ENCODE measurements around the genes NTHL1, ECI1 and ELOB.

DNA sequence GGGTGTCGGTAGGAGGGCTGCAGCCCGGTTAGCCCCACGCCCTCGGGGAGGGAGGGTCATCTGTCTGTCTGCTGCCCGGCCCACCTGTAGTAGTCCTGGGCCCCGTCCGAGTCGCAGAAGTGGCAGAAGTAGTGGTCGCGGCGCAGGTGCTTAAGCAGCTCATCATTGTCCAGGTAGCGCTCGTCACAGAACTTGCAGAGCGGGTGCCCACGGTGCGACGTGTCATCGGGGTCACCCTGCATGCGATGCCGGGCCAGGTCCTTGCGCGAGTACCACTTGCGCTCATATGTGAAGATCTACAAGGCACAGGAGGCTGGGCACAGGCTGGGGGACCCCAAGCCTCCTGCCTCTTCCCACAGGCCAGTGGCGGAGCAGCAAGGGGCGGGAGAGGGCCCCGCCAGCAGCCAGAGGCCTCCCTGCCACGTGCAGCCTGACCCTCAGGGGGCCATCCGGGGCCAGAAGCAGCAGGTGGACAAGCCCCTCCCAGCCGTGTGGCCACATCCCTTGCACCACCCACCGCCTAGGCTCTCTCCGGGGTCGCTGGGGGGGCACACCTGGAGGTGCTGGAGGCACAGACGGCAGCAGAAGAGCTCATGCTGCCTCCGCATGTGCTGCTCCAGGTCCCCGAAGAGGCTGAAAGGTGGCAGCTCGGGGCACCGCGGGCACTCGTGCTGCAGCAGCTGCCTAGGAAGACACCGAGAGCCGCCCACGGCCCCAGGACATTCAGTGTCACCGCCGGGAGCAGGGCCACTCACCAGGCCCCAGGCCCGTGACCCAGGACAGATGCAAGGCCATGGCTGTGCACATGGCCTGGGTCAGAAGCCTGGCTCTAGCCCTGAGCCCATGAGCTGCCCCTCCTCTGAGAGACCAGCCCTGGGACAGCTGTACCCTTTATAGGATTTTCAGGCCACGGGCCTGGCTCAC lies 12.9 kb downstream of the SYNGR3 start:
- PRO-cap = no peak
- RAMPAGE, long total RNA = no peak

DNA sequence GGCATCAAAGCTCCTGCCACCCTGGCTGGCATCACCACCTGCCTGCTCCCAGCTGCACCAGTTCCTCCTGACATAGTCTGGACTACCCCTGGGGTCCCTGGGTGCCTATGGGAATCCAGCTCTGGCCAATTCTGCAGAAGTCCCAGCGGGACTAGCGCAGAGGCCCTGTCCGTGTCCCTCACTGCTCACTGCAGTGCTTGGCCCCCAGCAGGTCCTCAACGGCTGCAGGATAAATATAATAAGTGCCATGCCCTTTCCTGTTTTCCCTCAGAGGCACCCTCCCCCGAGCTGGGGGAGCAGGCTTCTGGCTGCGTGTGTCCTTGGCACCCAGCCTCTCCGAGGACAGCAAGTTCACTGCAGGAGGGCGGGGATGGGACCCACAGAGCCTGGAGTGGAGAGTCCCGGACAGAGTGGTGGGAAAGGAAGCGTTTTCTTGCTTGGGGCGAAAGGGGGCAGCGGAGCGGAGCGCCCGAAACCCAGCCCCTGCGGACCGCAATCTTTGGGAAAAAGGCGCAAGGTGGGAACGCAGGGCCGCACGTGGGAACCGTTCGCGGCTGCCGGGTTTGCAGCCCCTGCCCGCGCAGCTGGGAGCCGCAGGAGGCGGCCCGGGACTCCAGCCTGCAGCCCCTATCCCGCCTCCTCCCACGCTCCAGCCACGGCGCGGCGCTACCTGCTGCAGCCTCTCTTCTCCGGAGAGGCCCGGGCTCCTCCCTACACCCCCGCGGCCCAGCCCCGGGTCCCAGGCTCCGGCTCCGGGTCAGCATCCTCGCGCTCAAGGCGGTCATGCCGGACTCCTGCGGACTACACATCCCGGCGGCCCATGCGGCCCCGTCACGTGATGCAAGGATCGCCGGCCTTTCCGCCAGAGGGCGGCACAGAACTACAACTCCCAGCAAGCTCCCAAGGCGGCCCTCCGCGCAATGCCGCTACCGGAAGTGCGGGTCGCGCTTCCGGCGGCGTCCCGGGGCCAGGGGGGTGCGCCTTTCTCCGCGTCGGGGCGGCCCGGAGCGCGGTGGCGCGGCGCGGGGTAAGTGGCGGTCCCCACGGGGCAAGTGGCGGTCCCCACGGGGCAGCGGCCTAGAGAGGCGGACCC lies at the start of gene NTHL1:
Gene NTHL1, minus strand, starts transcription at position 796 of the 1,093 bp plus-strand sequence.
- PRO-cap = unidirectional peak, plus-strand start at position 270 of the sequence; bidirectional peak, plus-strand start at position 947 of the sequence, minus-strand start at position 796 of the sequence
- RAMPAGE, long total RNA = start-site peak on the minus strand centred at position 763 of the sequence, 30 bp wide, 61 and 35 reads in 2 replicates; start-site peak on the plus strand centred at position 973 of the sequence, 56 bp wide, 406 and 155 reads in 2 replicates

DNA sequence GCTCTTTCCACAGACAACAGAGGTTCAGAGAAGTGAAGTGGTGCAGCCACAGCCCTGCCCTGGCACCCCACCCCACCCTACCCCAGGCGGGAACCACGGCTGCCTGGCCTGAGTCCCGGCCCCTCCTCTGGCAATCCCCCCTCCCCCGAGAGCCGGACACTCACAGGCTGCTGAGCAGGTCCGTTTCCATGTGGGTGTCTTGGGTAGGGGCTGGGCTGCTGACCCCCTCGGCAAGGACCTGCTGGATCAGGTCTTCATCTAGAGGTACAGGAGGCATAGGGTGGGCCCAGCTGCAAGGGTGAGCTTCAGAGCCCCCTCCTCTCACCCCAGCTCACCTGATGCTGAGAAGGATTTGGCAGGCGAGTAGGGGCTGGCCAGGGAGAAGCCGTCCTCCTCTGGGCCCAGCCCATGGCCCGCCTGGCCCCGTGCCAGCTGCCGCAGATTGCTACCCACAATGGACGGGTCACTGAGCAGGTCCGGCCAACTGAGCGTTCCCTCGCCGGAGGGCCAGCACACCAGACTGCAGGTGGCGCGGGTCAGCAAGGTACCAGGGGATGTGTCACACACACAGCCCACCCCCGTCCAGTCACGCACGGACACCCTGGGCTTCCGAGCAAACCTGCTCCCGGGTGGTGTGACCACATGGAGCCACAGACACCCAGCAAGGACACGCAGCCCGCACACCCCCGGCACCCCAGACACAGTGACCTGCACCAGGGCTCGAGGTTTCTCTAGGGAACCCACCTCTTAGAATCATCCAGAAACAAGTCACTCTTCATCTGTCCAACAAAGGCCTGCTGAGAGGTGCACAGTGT lies 38.5 kb downstream of the PKD1 start:
- PRO-cap = no peak
- RAMPAGE, long total RNA = no peak

- PRO-cap = bidirectional peak, plus-strand start at chr16:2151031, minus-strand start at chr16:2150859
- RAMPAGE, long total RNA = no peak
Observed at GRCh38 chr16:2150692-2151622, 2.5 kb downstream of the RAB26 start.

DNA sequence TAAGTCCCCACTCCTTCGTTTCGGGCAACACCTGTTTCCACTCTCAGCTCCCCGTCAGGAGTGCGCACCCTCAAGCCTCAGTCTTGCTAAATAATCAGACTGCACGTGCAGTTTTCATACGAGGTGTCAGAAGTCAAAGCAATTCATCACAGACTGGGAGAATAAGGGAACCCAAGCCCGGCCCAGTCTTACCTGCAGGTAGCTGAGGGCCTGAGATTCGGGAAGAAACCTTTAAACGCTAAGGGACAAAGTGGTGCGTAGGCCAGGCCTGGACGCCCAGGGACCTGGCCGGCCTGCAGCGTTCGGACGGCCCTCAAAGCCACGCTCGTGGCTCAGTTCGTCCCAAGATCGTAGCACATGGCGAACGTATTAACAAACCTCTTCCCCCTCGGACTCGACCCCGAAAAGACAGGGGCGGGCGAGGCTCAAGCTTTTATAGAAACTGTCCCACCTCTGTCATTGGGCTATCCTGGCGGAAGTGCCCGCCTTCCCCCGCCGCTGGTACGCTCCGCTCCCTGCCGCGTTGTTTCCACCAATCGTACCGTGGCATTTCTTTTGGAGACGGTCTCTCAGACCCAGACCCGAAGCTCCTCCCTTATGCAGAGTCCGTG lies 526 bp upstream of the TRAF7 start:
- PRO-cap = bidirectional peak, plus-strand start at position 105 of the sequence, minus-strand start at position 155 of the sequence; bidirectional peak, plus-strand start outside the sequence, minus-strand start at position 408 of the sequence
- RAMPAGE, long total RNA = no peak

GRCh38 chr16:2205538-2206587 lies 609 bp downstream of the MLST8 start:
- PRO-cap = bidirectional peak, plus-strand start at chr16:2205760, minus-strand start at chr16:2205669; bidirectional peak, plus-strand start at chr16:2206174, minus-strand start at chr16:2206185
- RAMPAGE, long total RNA = start-site peak on the plus strand at chr16:2205738-2205831, 818 and 133 reads in 2 replicates

GRCh38 chr16:2250816-2252002 lies at the start of gene ECI1:
TSS of gene ECI1 (minus strand) at chr16:2251587.
- PRO-cap = bidirectional peak, plus-strand start at chr16:2251000, minus-strand start at chr16:2250933; bidirectional peak, plus-strand start at chr16:2251342, minus-strand start at chr16:2251277; bidirectional peak, plus-strand start at chr16:2251843, minus-strand start at chr16:2251580
- RAMPAGE, long total RNA = no peak

DNA sequence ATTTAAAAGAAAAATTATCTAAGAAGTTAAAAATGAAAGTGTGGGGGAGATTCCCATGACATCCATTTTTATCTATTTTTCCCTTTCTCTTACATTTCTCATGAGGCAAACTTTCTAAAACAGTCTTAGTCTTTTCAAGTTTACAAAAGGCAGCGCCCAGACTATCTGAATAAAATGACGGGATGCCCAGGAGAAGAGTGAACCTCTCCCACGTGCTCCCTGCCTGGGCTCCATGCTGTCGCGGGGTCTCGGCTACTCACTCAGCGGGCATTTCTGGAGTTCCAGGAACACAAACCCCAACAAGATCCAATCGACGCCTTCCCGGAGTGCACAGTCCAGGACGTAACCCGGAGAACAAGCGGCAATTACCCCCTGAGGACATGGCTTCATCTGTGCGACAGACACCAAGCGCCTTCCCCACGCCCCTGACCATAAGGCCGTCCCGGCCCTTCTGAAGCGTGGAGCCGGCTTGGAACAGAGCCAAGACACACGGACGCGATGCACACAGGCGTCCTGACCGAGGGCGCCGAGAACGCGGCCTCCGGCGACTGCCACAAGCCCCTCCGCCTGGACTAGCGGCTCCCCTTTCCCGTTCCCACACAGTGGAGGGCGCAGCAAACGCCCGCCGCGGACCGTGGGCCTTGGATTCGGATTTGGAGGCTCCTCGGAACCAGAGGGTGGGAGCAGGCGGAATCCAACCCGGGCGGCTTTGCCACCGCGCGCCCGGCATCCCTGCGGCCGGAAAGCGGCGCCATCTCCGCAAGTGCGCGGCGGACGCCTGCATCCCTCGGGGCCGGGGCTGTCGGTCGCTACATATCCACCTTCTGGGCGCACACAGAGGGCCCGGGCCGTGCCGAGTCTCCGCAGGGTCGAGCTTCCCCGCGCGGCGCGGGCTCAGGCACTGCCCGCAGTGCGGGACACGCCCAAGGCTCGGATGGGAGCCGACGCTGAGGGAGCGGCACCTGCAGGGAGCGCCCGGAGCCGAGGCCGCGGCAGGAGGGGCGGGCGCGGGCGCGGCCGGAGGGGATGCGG lies 817 bp downstream of the ABCA3 start:
- PRO-cap = bidirectional peak, plus-strand start at position 477 of the sequence, minus-strand start at position 453 of the sequence; unidirectional peak, minus-strand start at position 912 of the sequence
- RAMPAGE, long total RNA = no peak

DNA sequence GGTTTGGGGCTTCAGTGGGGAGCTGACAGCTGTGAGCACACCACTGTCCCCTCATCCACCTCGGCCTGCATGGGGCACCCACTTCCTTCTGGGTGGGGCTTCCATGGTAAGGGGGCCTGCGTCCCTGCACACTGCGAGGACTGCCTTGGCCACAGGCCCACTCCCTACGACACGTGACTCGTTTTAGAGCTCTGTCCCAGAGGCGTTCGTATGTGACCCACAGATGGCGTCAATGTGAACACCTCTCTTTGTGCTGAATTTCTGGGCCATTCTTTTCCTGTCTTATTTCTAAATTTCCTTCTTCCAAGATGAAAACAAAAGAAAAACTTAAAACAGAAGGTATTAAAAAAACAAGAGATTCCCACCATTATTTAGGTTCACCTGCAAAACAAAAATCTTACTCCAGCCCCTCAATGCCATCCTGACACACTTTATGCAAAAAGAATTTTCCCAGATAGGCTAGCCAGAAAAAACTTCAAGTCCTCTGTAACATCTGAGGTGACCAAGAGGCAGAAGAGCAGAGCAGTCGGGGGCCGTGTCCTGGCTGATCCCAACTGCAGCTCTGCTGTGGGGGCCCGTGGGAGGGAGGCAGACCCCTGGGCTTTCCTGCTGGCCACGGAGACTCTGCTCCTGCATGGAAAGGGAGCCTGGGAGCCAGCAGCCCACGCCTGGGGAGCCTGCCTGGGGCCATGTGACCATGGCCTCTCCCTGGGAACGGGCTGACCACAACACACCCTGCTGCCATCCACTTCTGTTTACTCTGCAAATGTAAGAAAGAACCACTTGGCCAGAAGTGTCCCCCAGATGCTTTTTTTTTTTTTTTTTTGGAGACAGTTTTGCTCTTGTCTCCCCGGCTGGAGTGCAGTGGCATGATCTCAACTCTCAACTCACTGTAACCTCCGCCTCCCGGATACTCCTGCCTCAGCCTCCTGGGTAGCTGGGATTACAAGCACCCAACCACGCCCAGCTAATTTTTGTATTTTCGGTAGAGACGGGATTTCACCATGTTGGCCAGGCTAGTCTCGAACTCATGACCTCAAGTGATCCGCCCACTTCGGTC lies 2.1 kb upstream of the TEDC2 start:
- PRO-cap = no peak
- RAMPAGE, long total RNA = no peak

GRCh38 chr16:2473283-2474572 lies 1.2 kb upstream of the TBC1D24 start:
- PRO-cap = no peak
- RAMPAGE, long total RNA = no peak

DNA sequence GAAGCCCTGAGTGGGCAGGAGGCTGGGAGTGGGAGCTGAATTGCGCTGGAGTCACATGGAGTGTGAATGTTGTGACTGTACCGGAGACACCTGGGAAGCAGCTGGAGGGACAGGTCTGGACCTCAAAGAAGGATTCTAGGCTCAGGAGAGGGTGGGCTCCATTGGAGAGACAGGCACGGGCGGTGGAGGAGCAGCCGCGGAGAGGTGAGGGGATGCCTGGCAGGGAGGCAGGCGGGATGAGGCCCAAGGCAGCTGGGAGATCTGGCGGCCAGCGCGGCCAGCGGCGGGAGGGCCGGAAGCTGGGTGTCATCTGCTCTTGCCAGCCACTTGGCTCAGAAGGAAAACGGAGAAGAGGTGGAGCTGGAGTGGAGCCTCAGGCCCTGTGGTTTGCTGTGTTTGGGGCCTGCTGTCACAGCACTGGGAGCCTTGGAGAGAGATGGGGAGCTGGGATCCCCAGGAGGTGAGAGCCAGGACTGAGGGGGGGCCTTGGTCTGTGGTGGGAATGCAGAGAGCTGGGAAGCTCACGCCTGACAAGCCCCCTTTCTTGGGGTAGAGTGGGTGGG lies 7.8 kb downstream of the TBC1D24 start:
- PRO-cap = no peak
- RAMPAGE, long total RNA = no peak

GRCh38 chr16:2507565-2508281 lies 6.0 kb upstream of the ATP6V0C start:
- PRO-cap = no peak
- RAMPAGE, long total RNA = no peak

GRCh38 chr16:2538462-2538983 lies 702 bp downstream of the PDPK1 start:
- PRO-cap = no peak
- RAMPAGE, long total RNA = no peak

- PRO-cap = bidirectional peak, plus-strand start at chr16:2551730, minus-strand start at chr16:2551612
- RAMPAGE, long total RNA = no peak
Observed at GRCh38 chr16:2551336-2551827, 13.6 kb downstream of the PDPK1 start.

DNA sequence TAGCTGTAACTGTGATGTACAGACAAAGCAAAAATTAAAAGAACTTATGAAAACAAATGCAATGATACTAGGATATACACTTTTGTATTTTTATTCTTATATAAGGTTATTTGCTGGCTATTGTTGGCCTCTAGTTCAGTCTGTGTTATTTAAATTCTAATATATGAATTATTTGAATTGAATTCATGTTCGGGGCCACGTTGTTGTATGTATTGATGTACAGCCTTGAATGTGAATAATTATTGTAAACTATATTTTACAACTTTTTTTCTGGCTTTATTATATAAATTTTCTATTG lies 64.9 kb downstream of the PDPK1 start:
- PRO-cap = no peak
- RAMPAGE, long total RNA = no peak

DNA sequence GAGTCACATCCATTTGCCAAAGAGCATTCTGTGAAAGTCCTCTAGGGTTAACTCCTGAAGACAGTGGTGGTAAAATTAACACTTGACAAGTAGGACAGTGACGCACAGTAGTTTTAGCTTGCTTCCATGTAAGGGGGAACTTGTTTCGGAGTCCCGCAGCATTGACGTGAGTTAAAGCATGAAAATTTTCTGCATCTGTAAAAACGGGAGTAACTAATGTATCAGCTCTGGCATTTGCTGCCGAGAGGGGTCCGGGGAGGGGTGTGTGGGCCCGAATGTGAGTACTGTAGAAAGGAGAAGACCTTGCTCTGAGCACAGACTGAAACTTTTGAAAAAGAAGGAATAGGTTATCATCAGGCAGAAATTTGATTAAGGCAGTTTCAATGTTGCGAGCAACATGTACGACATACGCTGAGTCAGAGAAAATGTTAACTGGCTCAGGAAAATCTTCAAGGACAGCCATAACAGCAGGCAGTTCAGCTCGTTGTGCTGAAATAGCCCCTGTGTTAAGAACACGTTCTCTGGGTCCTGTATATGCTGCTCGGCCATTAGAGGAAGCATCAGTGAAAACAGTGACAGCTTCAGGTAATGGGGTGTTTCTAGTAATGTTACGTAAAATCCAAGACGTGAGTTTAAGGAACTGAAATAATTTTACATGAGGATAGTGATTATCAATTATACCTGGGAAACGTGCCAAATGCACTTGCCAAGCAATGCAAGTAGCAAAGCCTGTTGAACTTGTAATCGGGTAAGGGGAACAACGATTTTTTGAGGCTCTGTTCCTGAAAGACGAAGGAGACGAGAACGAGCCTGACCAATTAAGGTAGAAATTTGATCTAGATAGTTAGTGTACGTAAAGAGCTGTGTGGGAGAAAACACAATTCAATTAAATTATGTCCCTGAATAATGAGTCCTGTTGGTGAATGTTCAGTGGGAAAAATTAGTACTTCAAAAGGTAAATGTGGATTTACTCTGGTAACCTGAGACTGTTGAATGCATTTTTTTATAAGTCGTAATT lies 18.1 kb upstream of the KCTD5 start:
- PRO-cap = no peak
- RAMPAGE, long total RNA = no peak

GRCh38 chr16:2757088-2757722 lies 4.8 kb downstream of the SRRM2 start:
- PRO-cap = no peak
- RAMPAGE, long total RNA = no peak

GRCh38 chr16:2776643-2777456 lies at the start of gene ELOB:
TSS of gene ELOB (minus strand) at chr16:2777280.
- PRO-cap = bidirectional peak, plus-strand start at chr16:2777388, minus-strand start at chr16:2777274
- RAMPAGE, long total RNA = start-site peak on the minus strand at chr16:2777242-2777290, 4,892 and 1,669 reads in 2 replicates

- PRO-cap = unidirectional peak, plus-strand start at chr16:2785293; unidirectional peak, plus-strand start at chr16:2785400
- RAMPAGE, long total RNA = no peak
Observed at GRCh38 chr16:2784755-2785754, 2.3 kb downstream of the PRSS33 start.

DNA sequence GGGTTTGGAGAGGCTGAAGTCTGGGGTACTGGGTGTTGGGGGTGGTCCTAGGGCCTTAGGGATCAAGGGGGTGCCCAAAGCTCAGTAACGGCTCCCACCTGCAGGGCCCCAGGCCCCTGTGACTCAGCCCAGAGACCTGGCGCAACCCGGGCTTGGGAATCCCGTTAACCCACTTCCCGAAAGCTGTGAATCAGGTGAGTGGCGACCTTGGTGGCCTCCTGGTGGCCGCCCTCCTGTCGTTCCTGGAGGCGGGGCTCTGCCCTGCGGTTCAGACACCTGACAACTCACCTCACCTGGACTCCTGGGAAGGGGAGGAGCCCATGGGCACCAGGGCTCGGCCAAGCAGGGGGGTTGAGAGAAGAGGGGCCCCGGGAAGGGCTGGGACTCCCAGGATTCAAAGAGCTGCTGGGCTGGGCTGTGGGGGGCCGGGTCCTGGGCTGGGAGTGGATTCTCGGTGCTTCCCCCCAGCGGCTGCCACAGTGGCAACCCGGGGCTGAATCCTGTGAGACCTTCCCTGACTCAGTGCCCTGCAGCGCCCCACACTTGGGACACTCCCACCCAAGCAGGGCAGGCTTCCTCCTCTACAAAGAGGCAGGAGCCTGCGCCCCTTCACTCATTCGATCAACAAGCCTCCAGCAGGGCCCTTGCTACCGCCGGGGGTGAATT lies 628 bp upstream of the PRSS22 start:
- PRO-cap = no peak
- RAMPAGE, long total RNA = no peak

Data from GM23338 (cell line).